Measurements from ENCODE around the genes H2BC14, H2BC15, ZSCAN23, GPX5 and OR2B3.

DNA sequence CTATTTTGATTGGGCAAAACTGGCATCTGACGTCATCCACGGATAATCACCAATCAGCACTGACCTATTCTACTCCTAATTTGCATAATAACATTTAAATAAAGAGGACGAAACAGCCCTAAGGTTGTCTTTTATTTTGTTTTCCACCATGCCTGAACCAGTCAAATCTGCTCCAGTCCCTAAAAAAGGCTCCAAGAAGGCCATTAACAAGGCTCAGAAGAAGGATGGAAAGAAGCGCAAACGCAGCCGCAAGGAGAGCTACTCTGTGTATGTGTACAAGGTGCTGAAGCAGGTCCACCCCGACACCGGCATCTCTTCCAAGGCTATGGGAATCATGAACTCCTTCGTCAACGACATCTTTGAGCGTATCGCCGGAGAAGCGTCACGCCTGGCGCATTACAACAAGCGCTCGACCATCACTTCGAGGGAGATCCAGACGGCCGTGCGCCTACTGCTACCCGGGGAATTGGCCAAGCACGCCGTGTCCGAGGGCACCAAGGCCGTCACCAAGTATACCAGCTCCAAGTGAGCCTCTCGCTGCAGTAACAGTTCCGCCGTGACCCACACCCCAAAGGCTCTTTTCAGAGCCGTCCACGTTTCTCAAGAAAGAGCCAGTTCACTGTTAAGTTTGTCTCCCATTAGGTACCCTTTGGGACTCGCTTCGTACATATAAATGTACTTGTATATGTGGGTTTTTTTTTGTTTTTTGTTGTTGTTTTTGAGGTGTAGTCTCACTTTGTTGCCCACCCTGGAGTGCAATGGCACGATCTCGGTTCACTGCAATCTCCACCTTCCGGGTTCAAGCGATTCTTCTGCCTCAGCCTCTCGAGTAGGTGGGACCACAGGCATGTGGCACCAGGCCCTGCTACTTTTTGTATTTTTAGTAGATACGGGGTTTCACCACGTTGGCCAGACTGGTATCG lies at the start of gene H2BC14:
Gene H2BC14 (plus strand): TSS at position 127 of the 923 bp plus-strand sequence.
- PRO-cap, result bidirectional peak, plus-strand start at position 127 of the sequence, minus-strand start outside the sequence

DNA sequence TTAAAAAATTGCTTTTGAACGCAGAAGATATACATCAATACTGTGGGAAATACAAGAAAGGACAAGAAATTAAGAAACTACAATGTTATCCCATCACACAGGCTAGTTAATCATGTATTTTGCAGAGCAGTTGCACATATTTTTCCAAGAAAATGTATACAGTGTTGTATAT lies 296 bp upstream of the H4C12 start:
- PRO-cap, result no peak

DNA sequence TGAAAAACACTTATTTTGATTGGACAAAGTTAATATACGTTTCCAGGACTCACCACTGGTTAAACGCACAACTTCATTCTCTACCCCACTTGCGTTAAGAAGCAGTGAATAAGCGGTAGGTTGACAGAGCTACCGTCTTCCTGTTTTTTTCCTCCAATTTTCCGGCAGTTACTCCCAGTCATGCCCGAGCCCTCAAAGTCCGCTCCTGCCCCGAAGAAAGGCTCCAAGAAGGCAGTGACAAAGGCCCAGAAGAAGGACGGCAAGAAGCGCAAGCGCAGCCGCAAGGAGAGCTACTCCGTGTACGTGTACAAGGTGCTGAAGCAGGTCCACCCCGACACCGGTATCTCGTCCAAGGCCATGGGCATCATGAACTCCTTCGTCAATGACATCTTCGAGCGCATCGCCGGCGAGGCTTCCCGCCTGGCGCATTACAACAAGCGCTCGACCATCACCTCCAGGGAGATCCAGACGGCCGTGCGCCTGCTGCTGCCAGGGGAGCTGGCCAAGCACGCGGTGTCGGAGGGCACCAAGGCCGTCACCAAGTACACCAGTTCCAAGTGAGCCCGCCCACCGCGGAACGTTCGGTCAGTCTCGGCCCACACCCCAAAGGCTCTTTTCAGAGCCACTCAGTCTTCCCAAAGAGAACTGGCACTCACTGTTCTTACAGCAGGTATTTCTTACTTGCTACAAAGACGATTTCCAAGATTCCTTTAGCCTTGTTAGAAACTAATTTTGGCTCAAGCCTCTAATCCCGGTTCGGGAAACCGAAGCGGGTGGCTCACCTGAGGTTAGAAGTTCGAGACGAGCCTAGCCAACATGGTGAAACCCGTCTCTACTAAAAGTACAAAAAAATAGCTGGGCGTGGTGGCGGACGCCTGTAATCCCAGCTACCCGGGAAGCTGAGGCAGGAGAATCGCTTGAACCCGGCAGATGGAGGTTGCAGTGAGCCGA lies at the start of gene H2BC15:
Gene H2BC15 (plus strand): TSS at position 88 of the 951 bp plus-strand sequence.
- PRO-cap, result bidirectional peak, plus-strand start at position 88 of the sequence, minus-strand start outside the sequence

DNA sequence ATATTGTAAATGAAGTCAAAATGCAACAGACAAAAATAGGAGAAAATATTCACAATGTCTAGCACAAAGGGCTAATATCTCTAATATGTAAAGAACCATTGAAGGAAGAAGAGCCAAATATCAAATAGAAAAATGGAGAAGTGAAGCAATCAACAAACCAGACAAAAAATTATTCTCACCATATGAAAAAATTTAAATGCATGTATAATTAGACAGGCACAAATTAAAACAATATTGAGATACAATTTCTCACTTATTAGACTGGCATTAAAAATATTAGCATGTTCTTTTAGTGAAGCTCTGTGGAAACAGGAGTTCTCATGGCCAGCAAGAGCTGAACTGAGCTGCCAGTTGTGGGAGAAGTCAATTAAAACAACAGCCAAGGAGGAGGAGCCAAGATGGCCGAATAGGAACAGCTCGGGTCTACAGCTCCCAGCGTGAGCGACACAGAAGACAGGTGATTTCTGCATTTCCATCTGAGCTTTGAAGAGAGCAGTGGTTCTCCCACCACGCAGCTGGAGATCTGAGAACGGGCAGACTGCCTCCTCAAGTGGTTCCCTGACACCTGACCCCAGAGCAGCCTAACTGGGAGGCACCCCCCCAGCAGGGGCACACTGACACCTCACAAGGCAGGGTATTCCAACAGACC lies 14.0 kb upstream of the OR2B6 start:
- PRO-cap, result no peak

DNA sequence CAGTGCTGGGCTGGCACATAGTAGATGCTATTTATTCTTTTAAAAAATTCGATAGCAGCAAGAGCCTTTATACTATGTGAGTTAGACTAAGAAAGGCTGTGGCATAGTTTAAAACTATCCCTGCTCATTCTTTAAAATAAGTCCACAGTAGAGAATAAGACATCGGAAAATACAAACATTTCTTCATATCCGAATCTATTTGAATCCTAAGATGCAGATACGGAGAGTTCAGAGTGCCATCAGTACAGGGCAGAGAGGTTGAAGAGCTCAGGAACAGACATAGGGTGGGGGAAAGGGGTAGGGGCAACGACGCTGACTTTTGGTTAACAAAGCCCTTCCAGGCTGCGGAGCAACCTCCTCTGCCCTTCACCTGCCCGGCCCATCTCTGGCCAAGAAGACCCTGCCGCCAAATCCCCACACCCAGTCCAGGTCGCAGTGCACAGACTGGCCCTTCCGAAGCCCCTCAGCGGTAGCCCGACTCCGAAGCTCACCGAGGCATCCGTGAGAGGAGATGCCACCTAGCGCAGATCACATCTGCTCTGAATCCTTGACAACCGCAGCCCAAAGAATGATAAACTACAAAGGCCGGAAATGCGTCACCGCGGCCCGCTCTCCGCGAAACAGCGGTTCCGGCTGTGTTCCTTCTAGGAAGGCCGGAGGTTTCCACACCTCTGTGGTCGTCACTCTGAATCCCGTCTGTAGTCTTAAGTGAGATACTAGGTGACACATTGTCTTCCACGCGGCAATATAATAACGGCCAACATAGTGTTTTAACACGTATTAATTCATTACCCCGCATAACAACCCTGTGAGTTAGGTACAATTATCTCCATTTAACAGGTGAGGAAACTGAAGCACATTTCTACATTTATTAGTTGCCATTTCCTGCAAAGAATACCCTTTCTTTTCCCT lies at the start of gene ZSCAN23:
Gene ZSCAN23 (minus strand): TSS at position 584 of the 912 bp plus-strand sequence.
- PRO-cap, result bidirectional peak, plus-strand start at position 380 of the sequence, minus-strand start at position 393 of the sequence; bidirectional peak, plus-strand start at position 641 of the sequence, minus-strand start at position 545 of the sequence

- PRO-cap, result no peak
These were observed at the start of gene GPX5 for GRCh38 chr6:28525615-28526185. TSS of gene GPX5 (plus strand) at chr6:28525881.

GRCh38 chr6:28566004-28566843 lies 20.9 kb downstream of the SCAND3 start:
- PRO-cap, result no peak

DNA sequence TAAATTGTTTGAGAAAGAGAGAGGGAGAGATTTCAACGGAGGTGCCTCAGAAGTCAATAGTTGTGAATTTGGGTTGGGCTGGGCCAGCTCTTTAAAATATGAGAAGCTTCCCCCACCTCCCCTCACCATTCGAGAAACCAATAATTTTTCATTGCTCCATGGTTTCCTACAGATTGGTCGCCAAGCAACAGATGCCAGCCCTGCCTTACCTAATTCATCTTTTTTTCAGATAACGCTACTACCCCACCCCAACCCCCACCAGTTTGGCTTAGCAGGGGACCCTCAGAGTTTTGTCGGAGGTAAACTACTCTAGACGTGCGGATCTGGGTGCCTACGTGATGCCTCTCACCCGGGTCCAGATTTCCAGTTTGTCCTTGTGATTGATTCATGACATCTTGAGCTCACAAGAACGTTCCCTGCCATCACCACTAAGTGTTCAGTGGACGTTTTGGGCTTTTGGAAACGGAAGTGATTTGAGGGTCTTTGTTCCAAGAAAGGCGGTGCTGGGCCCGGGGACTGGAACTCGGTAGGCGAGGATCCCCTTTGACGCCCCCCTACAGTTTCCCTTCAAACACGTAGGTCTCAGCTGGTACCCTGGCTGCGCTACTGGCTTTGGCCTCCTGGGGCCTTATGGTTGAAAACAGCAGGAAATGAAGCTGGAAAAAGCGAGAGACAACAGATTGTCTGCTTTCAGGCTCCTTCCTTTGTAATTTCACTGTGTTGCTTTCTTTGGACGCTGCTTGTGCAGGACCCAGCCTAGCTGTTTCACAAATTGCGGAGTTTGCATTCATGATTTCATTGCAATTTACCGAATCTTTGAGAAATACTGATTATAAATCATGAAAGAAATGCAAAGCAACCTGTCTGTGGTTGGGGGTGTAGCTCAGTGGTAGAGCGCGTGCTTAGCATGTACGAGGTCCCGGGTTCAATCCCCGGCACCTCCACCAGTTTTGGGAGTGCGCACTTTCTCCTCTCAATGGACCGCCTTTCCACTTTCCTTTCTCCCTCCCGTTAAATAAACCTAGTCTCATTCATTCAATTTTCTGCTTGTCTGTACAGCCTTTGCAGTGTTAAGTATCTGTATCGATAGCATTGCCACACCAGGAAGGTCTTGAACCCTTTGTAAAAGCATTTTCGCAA lies 19.6 kb upstream of the SCAND3 start:
- PRO-cap, result unidirectional peak, plus-strand start at position 285 of the sequence; bidirectional peak, plus-strand start at position 867 of the sequence, minus-strand start at position 548 of the sequence

GRCh38 chr6:28633871-28634292 lies 46.8 kb upstream of the SCAND3 start:
- PRO-cap, result no peak

- PRO-cap, result unidirectional peak, minus-strand start at chr6:28658313
These were observed 71.2 kb upstream of the SCAND3 start for GRCh38 chr6:28658050-28659015.

- PRO-cap, result unidirectional peak, minus-strand start at chr6:28735506
These were observed 148.4 kb upstream of the SCAND3 start for GRCh38 chr6:28735335-28735980.

DNA sequence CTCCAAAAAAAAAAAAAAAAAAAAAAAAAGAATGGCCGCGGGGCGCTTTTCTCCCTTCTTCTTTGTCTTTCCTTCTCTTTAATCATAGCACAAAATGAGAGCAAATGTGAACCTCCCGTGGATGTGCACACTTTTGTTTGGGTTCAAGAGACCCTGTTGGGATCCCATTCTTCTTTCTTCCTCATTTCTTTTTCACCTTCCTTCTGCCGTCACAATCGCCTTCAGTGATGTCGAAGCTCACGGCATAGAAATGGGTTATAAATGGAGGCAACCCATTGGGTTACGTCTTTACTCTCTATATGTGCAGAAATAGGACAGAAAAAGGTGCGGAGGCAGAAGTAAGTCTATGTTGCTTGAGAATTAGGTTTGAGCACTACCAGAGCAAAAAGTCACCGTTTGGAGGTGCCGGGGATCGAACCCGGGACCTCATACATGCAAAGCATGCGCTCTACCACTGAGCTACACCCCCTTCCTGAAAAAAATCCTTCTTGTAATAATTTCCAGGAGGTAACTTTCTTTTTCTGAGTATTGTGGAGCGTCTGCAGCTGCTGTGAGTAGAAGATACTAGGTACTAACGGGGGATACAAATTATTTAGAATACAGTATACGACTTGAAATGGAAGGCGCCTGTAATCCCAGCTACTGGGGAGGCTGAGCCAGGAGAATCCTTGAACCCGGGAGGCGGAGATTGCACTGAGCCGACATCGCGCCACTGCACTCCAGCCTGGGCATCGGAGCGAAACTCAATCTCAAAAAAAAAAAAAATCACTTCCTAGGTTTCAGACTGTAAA lies 134.2 kb downstream of the TRIM27 start:
- PRO-cap, result unidirectional peak, minus-strand start at position 474 of the sequence

DNA sequence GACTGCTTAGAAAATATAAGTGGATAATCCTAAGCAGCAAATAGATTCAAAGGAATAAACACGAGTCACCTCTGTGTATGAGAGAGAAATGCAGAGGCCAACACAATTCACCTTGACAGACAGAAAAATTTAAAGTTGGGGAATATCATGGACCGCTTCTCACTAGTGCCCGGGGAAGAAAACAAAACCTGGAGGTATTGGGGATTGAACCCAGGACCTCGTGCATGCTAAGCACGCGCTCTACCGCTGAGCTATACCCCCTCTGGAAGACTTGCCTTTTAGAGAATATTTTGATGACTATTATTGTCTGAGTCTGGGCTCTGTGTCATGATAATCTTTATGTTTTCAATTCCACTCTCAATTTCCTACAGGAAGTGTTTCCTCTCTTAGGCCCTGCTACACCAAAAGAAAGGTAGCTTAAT lies 111.9 kb downstream of the TRIM27 start:
- PRO-cap, result unidirectional peak, minus-strand start at position 264 of the sequence

DNA sequence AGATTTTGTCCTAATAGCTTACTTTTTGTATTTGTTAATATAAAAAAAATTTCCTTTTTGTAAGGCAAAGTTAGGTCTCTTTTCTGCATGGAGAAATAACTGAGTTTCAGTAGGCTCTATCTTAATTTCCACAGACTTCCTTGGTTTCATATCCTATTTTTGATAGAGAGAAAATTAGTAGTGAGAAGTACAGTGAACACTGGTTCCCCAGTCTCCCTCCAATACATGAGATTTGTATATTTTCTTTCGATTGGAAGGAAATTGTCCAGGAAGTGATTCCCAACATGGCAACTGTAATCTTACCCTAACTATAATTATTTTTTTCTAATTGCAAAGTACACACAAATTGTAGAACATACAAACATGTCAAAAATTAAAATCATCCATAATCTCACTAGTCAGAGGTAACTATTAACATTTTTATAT lies 26.4 kb downstream of the TRIM27 start:
- PRO-cap, result no peak

GRCh38 chr6:28953455-28954292 lies 29.9 kb upstream of the TRIM27 start:
- PRO-cap, result bidirectional peak, plus-strand start at chr6:28953624, minus-strand start at chr6:28953341

- PRO-cap, result no peak
These were observed 27.7 kb downstream of the ZNF311 start for GRCh38 chr6:28977125-28978123.

DNA sequence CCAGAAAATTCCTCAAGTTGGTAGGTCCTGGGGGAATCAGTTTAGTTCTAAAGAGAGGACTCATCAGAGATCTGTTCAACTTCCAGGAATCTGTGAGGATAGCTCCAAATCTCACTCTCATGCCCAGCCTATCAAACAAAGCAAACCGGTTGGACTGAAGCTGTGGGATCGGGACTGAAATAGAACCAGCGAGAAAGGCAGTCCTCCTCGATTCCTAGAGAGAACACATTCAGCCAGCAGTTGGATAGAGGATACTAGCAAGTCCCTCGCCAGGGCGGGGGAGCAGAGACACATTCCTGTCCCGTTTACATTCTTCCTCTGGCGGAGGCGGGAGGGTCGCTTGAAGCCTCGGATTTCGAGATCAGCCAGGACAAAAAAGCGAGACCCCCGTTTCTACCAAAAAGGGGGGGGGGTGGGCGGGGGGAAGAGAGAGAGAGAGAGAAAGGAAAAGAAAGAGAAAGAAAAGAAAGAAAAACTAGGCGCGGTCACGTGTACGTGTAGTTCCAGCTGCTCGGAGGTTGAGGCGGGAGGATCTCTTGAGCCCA lies 19.6 kb downstream of the ZNF311 start:
- PRO-cap, result bidirectional peak, plus-strand start at position 308 of the sequence, minus-strand start at position 156 of the sequence

- PRO-cap, result no peak
These were observed at the start of gene OR2B3 for GRCh38 chr6:29087140-29087655. TSS of gene OR2B3 (minus strand) at chr6:29087313.

DNA sequence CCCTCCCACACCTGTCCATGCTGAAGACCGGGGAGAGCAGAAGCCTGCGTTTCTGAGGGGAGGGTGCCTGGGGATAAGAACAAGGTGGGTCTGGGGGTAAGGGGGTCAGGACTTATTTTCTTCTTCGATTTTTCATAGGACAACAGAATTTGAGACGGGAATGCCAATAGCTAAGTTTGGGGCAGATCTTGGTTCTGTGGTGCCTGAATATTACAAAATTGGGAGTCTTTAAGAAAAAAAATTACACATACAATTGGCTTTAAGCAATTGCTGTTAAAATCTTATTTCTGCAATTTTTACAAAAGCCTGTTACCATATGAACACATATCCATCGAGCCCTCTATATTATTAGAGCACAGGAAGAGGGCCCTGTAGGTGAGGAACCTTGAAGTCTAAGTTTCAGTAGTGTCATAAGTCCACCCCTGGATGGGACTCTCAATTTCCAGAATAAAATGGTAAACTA lies 3.8 kb downstream of the GABBR1 start:
- PRO-cap, result no peak

GRCh38 chr6:29708251-29709463 lies 14.6 kb upstream of the HLA-F start:
- PRO-cap, result no peak

All from neural crest cell (in vitro differentiated cells).